Measurements from ENCODE around the gene NOB1.

GRCh38 chr16:68257256-68257680 lies 7.1 kb upstream of the SLC7A6 start:
- RRBS = no CpG with 5 or more reads among the region's 3 CpGs

- RRBS = no CpG with 5 or more reads among the region's 7 CpGs
Observed at GRCh38 chr16:68289624-68290666, 20.8 kb downstream of the SLC7A6OS start.

DNA sequence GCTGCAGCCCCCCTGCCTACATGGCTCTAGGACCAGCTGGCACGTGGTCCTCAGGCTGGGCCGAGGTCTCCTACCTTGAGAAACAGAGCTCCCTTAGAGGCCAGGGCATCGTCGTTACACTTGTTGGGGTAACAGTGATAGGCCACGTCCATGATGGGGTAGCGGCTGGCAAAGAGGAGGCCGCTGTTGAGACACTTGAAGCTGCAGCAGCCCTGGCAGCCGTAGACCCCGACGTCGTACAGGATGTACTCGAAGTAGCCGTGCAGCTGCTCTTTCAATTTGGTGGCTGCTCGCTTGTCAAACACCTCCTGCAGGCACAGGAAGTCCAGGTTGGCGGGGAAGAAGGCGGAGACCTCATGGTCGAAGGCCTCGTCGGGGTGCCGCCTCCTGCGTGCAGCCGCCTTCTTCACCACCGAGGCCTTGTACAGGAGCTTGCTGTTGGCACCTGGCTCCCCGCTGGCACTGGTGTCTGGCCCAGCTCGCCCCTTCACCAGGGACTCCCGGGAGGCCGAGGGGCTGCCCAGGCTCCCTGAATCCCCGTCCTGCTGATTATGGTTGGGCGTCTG lies 60.0 kb downstream of the PRMT7 start:
- RRBS = no CpG with 5 or more reads among the region's 29 CpGs

GRCh38 chr16:68490758-68491646 lies 42.7 kb upstream of the SMPD3 start:
- RRBS = no CpG with 5 or more reads among the region's 15 CpGs

DNA sequence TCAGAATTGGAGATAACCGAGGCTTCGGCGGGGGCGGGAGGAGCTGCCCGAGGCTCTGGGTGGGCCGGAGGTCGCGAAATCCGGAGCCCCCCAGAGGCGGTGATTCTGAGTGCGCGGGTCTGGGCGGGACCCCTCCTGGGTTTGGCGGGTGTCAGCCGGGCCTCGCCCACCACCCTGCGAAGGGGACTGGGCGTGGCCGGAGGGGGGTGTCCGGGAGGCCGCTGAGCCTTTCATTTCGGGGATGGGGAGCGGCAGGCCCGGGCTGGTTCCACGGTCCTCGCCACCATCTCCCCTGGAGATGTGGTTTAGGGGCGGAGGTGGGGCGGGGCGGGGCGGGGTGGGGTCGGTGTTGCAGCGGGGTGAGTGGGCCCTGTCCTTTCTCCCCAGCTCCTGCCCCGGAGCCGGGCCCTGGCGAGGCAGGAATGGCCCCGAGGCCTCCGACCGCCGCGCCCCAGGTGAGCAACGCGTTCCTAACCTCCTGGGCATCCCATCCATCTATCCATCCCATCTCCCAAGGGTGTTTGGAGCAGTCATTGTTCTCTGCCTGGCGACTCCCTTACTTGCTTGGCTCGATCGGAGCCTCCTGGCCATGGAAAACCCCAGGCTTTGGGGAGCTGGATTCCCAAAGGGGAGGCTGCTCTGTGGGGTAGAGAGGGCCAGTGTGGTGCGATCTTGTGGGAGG lies 421 bp downstream of the ZFP90 start:
- RRBS = 6% methylated on average over 19 of the region's 46 CpGs

GRCh38 chr16:68543739-68543978 lies 4.6 kb downstream of the ZFP90 start:
- RRBS = no CpG with 5 or more reads among the region's 4 CpGs

DNA sequence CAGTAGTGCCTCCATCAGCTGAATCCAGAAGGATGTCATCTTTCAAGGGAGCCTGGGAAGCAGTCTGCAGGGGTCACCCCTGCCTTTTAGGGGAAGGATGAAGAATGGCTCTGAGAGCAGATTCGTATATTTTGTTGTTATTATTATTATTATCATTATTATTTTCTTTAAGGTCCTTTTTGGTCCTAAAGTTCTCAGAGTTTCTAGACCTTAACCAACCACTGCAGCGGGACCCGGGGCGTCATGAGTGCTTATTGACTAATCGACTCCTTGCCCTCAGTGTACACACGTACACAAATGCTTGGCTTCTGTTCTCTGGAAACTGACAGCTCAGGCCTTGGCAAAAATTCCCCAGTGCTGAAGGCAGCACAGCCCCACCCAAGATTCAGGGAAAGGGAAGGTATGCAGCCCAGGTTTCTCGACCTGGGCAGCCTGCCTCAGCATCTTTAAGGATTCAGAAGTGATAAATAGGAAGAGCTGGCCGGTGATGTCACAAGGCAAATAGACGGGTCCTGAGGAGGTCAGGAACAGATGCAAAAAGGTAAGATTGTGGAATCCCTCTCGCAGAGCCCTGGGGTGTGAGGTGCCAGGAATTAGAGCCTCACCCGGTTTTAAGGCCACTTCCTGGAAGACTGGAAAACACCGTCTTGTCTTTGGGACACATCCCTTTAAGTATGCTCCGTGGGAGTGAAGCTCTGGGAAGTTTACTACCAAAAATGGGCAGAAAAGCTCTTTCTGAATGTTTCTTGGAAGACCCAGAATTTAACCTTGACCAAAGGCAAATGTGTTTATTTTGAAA lies 9.0 kb upstream of the CDH3 start:
- RRBS = no CpG with 5 or more reads among the region's 13 CpGs

DNA sequence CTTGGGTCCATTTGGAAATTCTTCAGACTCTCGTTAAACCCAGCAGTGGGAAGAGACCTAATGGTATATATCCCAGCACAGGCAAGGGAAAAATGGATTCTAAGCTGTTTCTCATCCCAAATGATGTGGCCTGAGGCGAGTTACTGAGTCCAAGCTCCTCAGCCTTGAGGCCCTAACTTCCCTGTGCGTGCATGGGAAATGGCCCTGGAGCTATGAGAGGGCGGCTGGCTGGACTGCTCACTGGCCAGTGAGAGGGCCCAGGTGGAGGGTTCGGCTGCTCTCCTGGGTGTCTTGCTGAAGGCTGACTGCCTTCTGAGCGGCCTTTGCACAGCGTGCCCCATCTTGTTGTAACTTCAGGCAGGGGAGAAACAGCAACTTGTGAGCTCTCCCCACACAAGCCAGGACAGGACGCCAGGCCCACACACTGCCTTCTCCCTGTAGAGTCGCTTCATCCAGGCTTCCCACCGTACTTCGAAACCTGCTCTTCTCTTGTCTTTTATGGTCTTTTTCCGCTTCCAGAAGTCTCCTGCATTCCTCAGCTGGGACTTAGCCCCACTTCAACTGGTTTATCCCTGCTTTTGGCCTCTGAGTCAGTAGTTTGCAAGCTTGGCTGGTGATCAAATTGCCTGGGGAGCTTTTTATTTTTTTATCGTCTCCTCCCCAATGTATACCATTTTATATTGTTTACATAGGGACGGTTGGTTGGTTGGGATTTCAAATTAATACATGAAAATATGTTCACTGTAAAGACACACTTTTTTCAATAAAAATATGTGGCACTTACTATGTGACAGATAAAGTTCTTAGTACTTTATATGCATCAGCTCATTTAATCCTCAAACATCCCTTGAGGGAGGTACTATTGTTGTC lies 13.4 kb downstream of the CDH3 start:
- RRBS = no CpG with 5 or more reads among the region's 14 CpGs

- RRBS = 8% methylated on average over 3 of the region's 17 CpGs
Observed at GRCh38 chr16:68707340-68707886, 29.7 kb upstream of the CDH1 start.

- RRBS = no CpG with 5 or more reads among the region's 19 CpGs
Observed at GRCh38 chr16:69316473-69317114, 5.4 kb downstream of the VPS4A start.

DNA sequence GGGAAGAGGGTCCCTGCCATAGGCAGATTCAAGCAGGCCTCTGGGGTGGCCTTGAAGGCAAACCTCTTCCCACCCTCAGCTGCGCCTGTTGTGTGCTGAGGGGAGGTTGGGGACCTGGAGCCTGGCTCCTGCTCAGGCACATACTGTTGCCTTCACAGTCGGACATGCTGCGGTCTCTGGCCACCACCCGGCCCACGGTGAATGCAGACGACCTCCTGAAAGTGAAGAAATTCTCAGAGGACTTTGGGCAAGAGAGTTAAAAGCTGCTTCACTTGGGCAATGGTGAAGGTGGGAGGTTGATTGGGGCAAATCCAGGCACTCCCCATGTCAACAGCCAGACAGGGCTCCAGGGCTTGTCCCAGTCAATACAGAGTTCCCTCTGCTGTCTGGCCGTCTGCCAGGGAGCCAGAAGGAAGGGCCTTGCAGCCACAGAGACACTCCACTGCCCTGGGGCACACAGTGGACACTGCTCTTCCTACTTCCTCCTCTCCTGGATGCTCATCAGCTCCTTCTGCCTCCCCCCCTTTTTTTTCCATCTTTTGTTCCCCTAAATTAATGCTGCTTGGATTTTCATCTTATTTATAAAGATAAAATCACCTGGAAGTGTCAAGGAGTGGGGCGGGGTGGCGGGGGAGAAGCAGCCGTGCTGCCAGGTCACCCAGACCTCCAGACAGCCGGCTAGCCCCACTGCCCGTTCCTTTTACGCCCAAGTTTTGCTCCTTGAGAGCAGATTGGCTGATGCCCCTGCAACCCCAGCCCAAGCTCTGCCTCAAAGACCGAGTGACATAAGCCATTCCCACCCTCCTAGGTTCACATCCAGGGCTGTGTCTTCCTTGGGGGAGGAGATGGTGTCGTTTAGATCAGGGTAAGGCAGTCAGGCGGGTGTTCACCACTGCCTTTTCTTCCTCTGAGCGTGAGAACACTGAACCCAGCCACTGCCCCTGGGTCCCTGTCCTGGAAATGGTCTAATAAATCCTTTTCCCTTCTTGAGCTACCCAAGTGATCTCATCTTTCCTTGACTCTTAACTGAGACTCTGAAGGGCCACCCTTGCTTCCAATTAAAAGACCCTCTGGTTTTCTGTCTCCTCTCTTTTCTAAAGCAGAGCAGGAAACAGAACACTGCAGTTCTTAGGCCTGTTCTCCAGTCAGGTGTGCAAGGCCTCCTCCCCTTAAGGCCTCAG lies 5.9 kb downstream of the PDF start:
- RRBS = no CpG with 5 or more reads among the region's 17 CpGs

DNA sequence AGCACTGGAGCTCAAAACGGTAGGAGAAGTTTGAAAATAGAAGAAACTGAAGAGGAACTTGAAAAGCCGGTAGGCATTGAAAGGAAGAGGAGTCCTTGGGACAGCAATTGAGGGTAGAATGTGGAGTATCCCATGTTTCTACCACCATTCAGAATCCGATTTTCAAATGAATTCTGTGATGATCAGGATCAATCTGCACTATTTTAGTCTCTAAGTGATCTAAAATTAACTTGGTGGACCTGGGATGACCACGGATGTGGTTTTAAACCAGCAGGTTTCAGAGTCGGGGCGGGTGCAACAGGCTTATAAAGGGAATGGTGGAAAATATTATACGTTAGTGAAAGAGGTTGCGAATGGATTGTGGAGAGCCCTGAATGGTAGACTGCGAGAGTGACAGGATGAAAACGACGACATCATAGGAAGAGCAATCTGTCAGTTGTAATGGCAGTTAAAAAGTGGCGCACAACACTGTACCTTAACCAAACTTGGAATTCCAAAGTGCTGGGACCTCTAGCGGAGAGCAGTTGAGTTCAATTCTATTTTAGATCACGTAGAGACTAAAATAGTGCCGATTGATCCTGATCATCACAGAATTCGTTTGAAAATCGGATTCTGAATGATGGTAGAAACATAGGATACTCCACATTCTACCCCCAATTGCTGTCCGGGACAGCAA lies 1.3 kb upstream of the CYB5B start:
- RRBS = 100% methylated on average over 1 of the region's 18 CpGs

DNA sequence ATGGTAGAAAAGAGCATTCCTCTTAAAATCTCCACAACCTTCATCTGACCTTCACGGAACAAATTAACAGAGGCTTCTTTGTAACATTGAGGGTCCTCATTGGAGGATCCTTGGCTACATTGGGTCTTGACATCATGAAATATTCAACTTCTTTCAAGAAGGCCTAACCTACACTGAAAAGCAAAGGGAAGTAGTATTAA lies 49.8 kb downstream of the CYB5B start:
- RRBS = no CpG with 5 or more reads among the region's 1 CpG

GRCh38 chr16:69514276-69514690 lies 51.5 kb upstream of the NFAT5 start:
- RRBS = no CpG with 5 or more reads among the region's 4 CpGs

DNA sequence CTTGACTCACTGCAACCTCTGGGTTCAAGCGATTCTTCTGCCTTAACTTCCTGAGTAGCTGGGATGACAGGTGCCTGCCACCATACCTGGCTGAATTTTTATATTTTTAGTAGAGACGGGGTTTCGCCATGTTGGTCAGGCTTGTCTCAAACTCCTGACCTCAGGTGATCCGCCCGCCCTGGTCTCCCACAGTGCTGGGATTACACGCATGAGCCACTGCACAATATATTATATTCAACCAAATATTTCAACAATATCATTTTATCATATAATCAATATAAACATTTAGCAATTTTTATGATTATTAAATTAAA lies 34.2 kb upstream of the NFAT5 start:
- RRBS = no CpG with 5 or more reads among the region's 6 CpGs

GRCh38 chr16:69566088-69566789 lies 473 bp downstream of the NFAT5 start:
- RRBS = 3% methylated on average over 34 of the region's 82 CpGs

GRCh38 chr16:69754386-69755342 lies at the start of gene NOB1:
NOB1 (minus strand) TSS chr16:69754926.
- RRBS = 3% methylated on average over 12 of the region's 59 CpGs

GRCh38 chr16:69756927-69757344 lies 2.2 kb upstream of the NOB1 start:
- RRBS = no CpG with 5 or more reads among the region's 10 CpGs

DNA sequence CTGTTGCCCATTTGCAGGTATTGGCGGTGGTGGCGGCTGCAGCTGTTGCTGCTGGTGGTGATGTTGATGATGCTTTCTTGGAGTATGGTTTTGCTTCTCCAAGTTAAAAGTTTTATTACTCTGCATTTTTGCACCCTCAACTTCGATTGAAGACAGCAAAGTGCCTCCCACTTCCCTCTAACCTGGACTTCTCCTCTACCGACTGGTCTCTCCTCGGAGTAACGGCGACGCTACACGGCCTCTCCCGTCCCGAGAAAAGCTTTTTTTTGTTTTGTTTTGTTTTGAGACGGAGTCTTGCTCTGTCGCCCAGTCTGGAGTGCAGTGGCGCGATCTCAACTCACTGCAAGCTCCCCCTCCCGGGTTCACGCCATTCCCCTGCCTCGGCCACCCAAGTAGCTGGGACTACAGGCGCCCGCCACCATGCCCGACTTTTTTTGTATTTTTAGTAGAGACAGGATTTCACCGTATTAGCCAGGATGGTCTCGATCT lies 3.1 kb upstream of the NOB1 start:
- RRBS = no CpG with 5 or more reads among the region's 23 CpGs

Measured in UCH-1 (cell line).